ENCODE data around the genes KRTAP22-1, KRTAP20-1, KRTAP21-1 and OLIG1.

DNA sequence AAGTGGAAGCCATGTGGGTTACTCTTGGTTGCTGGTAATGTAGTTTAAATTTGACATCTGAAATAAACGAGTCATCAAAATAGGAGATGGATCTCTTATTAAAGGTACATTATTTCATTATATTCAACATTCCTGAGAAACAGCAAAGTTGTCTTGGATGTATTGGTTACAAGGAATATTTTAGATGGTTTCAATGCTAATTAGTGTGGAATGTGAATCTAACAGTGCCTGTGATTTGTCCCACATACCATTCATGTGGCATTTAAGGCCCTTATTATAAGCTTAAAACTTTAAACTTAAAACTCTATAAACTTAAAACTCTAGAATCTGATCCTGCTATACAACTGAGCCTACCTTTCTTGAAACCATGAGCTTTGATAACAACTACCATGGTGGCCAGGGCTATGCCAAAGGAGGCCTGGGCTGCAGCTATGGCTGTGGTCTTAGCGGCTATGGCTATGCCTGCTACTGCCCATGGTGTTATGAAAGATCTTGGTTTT is at the start of gene KRTAP22-1:
Gene KRTAP22-1, plus strand, starts transcription at position 334 of the 500 bp plus-strand sequence.
- PRO-cap = no peak
- RAMPAGE, long total RNA = no peak

DNA sequence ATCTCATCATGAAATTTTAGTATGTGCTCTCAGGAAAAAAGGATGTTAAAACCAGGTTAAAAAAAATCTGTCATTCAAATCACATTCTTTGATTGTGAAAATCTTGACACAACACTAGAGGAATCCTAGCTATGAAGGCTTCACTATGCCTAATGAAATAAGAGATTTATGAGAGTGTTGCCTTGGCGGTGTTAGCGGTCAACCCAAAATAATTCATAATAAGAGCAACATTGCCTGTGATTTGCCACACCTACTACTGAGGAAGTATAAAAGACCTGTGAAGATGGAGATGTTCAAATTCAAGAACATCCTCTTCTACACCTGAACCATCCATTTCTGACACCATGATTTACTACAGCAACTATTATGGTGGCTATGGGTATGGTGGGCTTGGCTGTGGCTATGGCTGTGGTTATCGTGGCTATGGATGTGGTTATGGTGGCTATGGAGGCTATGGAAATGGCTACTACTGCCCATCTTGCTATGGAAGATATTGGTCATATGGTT is at the start of gene KRTAP20-1:
Gene KRTAP20-1, plus strand, starts transcription at position 315 of the 507 bp plus-strand sequence.
- PRO-cap = no peak
- RAMPAGE, long total RNA = no peak

GRCh38 chr21:30755293-30755701 is at the start of gene KRTAP21-1:
KRTAP21-1 (minus strand) TSS chr21:30755428.
- PRO-cap = no peak
- RAMPAGE, long total RNA = no peak

GRCh38 chr21:31666730-31667667 is 7.5 kb downstream of the SOD1 start:
- PRO-cap = no peak
- RAMPAGE, long total RNA = no peak

- PRO-cap = no peak
- RAMPAGE, long total RNA = no peak
These were observed 9.8 kb downstream of the SOD1 start for GRCh38 chr21:31668940-31669986.

DNA sequence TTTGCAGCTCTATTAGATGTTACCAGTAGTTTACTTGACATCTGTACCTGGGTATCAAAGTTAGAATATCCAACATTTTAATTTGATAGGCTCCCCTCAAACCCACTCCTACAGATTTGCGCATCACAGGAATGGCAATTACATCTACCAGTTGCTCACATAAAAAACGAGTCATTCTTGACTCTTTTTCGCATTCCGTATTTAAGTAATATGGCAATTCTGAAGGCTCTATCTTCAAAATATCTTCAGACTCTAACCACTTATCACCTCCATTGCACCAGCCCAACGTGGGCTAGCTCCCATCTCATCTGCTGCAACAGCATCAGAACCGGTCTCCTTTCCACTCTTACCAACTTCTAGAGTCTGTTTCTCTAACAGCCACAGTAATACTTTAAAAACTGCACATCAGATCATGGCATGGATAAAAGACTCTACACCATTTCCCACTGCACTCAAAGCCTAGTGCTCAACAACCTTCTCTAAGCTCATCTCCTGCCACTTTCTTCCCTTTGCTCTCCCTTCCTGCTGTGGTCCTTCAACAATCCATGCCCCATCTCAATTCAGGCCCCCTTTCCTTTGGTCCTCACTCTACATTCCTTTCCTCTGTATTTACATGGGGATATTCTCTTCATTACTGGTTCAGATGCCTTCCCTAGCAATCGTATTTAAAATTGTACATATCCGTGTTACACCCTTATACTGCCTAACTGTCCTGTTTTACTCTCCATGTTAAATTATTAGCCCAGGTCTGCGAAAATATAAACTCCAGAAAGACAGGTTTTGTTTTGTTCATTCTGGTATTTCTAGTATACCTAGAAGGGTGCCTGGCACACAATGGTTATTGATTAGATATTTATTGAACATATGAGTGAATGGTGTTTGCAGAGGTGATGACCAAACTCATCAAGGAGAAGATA is 18.9 kb downstream of the SOD1 start:
- PRO-cap = no peak
- RAMPAGE, long total RNA = start-site peak on the minus strand centred at position 615 of the sequence, 126 bp wide, 7 reads

- PRO-cap = no peak
- RAMPAGE, long total RNA = no peak
These were observed 32.7 kb downstream of the SOD1 start for GRCh38 chr21:31692101-31692772.

- PRO-cap = unidirectional peak, minus-strand start at chr21:31874222
- RAMPAGE, long total RNA = no peak
These were observed 1.3 kb downstream of the HUNK start for GRCh38 chr21:31873936-31874632.

- PRO-cap = no peak
- RAMPAGE, long total RNA = no peak
These were observed 16.2 kb downstream of the HUNK start for GRCh38 chr21:31888989-31889488.

DNA sequence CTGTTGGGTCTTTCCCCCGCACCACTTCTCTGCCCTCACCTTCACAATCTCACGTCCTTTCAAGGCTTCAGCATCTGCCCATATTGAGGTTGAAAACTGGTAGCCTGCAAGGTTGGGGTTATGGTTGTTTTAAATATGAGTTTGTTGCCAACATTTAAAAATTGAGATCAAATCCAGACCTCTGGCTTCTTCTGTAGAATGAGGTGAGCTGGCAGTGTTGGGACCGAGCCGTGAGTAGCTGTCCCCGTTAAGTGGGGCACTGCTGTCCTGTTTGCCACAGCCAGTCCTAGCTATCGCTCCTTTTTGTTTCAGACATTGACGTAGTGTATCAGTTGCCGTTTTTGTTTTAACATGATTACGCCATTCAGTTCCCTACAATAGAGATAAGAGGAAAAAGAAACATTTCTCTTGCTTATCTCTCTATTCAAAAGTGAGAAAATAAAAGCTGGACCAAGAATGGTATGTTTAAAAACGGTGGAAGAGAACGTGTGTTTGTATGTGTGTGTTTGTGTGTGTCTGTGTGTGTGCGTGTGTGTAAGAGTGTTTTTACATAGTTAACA is 65.5 kb downstream of the HUNK start:
- PRO-cap = no peak
- RAMPAGE, long total RNA = no peak

- PRO-cap = no peak
- RAMPAGE, long total RNA = no peak
These were observed 184.0 kb downstream of the MIS18A start for GRCh38 chr21:32094898-32095175.

DNA sequence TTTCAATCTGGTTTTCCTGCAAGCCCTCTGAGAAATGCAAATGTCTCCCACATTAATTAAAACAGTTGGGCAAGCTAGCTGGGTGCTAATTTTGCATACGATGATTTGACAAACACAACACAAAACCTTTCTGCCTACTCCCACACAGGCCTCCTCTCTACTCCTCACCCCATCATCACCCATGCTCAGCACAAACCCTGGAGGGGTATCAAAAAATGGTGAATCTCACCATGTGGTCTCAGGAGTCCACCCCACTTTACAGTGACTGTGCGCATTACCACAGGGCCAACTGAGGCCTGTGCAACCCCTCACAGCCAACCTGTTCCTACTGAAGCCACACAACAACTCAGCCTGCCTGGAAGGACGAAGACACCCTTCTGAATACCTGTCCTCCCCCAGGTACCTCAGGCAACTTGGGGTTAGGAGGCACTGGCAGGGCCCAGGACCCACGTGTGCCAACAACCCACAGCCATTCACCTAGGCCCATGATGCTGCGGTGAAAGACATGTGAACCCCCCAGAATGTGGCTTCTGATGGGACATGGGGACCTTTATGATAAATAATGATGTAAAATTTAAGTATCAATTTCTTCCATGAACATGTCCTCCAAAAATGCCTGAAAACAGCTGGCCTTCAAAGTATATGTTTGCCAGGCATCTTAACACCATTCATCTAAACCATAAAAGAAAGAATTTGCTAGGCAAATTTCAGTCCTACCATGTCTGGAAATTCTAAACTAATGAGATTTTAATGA is 27.1 kb downstream of the URB1 start:
- PRO-cap = no peak
- RAMPAGE, long total RNA = no peak

DNA sequence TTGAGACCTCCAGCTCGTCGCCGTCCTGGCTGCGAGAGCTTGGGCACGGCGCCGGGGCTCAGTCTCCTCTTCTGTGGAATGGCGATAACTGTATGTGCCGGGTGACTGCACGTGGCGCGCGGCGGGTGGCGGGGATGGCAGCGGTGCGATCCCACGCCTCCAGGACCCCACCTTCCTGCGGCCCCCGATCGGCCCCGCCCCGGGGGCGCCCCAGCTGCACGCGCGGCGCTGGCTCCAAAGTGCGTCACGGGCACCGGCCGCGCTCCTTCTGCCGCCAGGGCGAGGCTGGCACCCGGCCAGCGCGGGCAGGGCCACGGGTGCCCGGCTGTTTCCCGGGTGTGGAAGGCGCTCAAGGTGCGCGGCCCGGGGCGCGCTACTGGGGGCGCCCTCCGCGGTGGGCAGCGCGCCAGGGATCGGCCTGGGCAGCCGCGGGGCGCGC is 383 bp upstream of the EVA1C start:
- PRO-cap = bidirectional peak, plus-strand start at position 318 of the sequence, minus-strand start at position 212 of the sequence
- RAMPAGE, long total RNA = no peak

GRCh38 chr21:32569233-32570193 is 15.8 kb downstream of the TCP10L start:
- PRO-cap = bidirectional peak, plus-strand start at chr21:32569702, minus-strand start at chr21:32569572; unidirectional peak, minus-strand start at chr21:32569933
- RAMPAGE, long total RNA = start-site peak on the minus strand at chr21:32569460-32569496, 23 reads; start-site peak on the minus strand at chr21:32569767-32569782, 6 reads

- PRO-cap = no peak
- RAMPAGE, long total RNA = no peak
These were observed 1.2 kb upstream of the CFAP298 start for GRCh38 chr21:32613254-32613879.

DNA sequence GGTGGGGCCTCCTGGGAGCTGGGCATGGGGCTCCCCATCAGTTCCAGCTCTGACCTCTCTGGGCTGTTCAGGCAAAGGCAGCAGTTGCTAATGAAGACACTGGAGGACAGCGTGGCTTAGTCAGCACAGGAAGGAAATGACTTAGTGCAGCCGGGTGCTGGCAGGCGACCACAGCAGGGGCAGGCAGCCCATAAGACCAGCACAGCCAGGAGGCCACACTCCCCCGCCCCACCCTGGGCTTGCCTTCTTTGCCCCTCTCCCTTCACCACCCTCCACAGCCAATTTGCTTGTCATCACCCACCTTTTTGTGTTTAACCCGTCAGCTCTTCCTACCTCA is 10.7 kb downstream of the OLIG2 start:
- PRO-cap = no peak
- RAMPAGE, long total RNA = no peak

DNA sequence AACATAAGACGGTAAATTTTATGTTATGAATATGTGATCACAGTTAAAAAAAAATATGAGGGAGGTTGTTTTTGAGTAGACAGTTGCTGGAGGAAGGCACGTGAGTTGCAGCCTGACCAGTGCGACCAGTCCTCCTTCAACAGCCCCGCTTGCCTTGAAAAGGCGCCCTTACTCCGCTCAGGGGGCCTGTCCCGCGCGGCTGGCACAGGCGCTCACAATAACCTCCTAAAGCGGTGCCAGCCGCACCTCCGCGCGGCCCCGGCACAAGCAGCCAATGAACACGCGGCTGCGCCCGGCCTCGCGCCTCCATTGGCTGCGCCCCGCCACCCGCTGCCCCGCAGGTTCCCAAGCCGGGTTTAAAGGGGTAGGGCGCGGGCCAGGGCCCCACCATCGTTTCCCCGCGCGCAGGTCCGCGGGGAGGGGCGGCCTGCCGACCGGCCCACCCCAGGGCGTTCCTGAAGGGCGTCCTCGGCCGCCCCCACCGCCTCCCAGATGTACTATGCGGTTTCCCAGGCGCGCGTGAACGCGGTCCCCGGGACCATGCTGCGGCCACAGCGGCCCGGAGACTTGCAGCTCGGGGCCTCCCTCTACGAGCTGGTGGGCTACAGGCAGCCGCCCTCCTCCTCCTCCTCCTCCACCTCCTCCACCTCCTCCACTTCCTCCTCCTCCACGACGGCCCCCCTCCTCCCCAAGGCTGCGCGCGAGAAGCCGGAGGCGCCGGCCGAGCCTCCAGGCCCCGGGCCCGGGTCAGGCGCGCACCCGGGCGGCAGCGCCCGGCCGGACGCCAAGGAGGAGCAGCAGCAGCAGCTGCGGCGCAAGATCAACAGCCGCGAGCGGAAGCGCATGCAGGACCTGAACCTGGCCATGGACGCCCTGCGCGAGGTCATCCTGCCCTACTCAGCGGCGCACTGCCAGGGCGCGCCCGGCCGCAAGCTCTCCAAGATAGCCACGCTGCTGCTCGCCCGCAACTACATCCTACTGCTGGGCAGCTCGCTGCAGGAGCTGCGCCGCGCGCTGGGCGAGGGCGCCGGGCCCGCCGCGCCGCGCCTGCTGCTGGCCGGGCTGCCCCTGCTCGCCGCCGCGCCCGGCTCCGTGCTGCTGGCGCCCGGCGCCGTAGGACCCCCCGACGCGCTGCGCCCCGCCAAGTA is at the start of gene OLIG1:
Gene OLIG1, plus strand, starts transcription at position 387 of the 1,148 bp plus-strand sequence.
- PRO-cap = no peak
- RAMPAGE, long total RNA = no peak

- PRO-cap = no peak
- RAMPAGE, long total RNA = no peak
These were observed 4.7 kb downstream of the IFNAR2 start for GRCh38 chr21:33234316-33234959.

- PRO-cap = no peak
- RAMPAGE, long total RNA = no peak
These were observed 2.1 kb downstream of the IL10RB start for GRCh38 chr21:33268085-33268759.

DNA sequence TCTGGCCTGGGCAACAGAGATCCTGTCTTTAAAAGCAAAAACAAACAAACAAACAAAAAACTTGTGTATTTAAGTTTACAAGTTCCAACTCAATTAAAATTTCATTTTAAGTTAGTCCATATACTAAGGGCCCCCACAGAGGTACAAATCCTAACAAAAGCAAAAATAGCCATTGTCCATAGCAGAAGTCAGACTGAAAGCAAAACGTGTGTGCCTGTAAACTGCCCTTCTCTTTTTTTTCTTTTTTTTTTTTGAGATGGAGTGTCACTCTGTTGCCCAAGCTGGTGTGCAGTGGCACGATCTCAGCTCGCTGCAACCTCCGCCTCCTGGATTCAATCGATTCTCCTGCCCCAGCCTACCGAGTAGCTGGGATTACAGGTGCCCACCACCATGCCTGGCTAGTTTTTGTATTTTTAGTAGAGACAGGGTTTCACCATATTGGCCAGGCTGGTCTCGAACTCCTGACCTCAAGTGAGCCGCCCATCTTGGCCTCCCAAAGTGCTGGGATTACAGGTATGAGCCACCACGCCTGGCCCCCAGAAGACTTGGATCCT is 11.5 kb upstream of the IFNGR2 start:
- PRO-cap = no peak
- RAMPAGE, long total RNA = no peak